Epithelial cell of proximal tubule (primary cell): ENCODE data around the gene THSD7A.

DNA sequence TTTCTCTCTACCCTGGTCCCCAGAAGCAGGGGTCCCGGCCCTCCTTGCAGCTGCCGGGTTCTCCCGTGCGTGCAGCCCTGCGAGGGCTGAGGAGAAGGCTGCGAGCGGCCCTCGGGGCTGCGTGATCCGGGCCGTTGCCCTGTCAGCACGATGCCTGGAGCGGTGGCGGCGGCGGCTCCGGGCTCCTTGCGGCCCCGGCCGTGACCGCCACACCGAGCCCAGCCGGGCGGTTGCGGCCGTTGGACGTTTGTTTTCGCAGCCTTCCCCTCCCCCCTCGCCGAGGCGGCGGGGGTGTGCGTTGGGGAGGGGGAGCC, 254 bp downstream of the GLCCI1 start:
- RAMPAGE, long total RNA, result no peak
- RRBS, result 2% methylated on average over 16 of the region's 33 CpGs

DNA sequence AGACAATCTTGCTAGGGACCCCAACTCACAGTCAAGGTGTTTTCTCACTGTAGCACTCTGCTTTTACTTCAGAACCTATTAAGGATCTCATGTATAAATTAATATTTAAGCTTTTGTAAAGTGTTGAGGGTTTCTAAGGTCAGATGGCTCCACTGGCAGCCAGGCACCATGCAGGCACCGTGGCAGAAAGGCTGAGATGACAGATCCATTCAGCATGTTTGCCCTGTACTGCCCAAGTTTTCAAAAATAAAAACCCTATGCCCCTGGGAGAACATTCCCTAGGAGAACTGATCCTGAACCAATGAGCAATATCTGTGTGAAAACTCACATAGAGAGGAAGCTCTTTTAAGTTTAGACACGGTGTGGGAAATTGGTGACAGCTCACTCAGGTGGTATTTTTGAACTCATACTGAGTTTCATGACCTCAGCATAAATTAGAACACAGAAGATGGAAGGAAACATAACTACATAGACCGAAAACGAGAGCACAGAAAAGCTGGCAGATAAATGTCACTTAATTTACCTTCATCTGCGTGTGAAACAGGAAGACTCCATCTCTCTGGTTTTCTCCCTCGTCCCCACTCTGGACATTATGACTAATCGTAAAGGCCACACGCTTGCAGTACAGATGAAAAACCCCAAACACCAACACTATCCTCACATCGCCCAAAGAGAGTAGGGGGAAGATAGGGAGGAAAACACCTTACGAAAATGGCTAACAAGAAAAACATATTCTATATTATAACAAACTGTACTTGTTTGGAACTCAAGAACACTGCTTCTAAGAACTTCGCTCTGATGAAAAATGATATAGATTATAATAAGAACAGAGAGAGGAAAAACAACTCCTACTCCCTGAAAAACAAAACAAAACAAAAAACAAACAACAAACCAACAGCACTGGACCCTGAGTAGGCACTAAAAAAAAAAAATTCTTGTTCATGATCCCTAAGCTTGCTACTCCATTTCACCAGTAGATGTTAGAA, 127.7 kb downstream of the ICA1 start:
- RAMPAGE, long total RNA, result no peak
- RRBS, result no CpG with 5 or more reads among the region's 11 CpGs

DNA sequence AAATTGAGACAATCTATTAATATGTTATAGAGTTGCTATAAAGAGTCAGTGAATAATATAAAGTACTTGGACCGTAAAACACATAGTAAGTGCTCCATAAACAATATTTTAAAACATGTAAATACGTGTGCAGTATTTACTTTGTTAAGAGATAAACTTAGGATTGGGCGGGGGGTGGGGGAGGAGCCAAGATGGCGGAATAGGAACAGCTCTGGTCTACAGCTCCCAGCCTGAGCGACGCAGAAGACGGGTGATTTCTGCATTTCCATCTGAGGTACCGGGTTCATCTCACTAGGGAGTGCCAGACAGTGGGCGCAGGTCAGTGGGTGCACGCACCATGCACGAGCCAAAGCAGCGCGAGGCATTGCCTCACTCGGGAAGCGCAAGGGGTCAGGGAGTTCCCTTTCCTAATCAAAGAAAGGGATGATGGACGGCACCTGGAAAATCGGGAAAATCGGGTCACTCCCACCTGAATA, 81.8 kb upstream of the NXPH1 start:
- RAMPAGE, long total RNA, result no peak
- RRBS, result no CpG with 5 or more reads among the region's 18 CpGs

DNA sequence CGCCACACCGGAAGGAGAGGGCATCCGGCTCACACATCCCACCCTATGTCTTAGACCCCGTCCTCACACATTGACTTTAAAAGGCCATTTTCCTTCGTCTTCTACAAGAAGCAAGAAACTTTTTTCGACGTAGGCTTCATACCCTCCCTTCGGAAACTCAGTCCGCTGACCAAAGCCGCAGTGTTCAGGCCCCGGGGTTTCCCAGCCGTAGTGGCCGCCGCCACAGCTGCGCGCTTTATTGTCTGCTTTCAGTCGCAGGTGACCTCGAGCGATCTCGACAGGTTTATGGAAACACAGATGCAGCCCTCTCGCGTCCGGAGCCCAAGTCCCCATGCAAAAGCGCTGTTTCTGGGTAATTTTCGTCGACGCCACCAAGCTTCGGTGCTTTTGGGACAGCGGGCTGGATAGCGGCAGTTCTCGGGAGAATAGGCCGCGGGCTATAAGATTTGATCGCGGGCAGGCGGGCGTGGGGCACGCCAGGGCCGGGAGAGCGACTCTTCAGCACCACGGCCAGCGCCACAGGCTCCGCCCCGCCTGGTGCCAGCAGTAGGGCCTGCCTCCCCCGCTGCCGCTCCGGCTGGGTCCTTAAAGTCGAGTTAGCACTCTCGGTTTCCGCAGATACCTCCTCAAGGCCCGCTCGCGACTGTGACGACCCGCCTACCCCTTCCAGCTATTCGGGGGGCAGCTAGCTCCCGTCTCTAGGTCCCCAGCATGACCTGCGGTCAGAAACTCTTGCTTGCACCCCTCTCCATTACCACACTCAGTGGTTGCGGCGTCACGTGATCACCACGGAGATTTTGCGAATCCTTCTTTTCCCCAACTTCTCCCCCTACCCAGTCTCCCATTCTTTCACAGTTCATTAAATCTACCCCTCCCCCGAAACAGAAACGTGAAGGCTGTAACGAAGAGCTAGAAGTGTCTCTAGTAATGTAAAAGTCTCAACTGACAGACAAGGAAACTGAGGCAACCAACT, 9.4 kb downstream of the NXPH1 start:
- RAMPAGE, long total RNA, result no peak
- RRBS, result 2% methylated on average over 7 of the region's 66 CpGs

- RAMPAGE, long total RNA, result no peak
- RRBS, result no CpG with 5 or more reads among the region's 1 CpG
These were observed 202.3 kb downstream of the NXPH1 start for GRCh38 chr7:8635738-8636072.

- RAMPAGE, long total RNA, result no peak
- RRBS, result no CpG with 5 or more reads among the region's 32 CpGs
These were observed 195.5 kb downstream of the THSD7A start for GRCh38 chr7:11636197-11637147.

GRCh38 chr7:11831437-11832646, at the start of gene THSD7A:
Gene THSD7A (minus strand): TSS chr7:11832198.
- RAMPAGE, long total RNA, result no peak
- RRBS, result 5% methylated on average over 7 of the region's 69 CpGs

GRCh38 chr7:12031748-12032072, 179.4 kb upstream of the TMEM106B start:
- RAMPAGE, long total RNA, result no peak

DNA sequence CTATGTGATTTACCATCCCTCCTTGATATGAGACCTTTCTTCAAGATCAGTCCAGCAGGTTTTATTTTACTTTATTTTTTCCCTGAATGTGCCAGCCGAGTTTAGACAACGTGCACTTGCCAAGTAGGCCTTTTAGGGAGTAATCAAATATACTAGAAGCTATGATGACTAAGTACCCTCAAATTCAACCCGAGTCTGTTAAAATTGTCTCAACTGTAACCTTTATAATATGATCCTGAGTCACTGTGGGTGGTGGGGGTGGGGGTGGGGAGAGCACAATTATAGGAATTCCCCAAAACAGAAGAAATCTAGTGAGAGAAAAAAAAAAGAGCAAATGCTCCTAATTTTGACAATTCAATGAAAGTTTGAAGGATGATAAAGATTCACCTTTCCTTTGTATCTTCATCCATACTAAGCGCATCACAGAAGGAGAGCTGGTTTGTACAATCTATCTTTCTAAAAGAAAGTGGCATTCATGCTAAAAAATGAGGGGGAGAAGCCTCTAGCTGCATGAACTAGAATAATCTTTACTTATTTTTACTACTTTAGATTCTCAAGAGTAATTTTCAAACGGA, 32.2 kb downstream of the ARL4A start:
- RAMPAGE, long total RNA, result no peak
- RRBS, result no CpG with 5 or more reads among the region's 5 CpGs

GRCh38 chr7:14241929-14242630, 252.6 kb upstream of the ETV1 start:
- RAMPAGE, long total RNA, result no peak
- RRBS, result no CpG with 5 or more reads among the region's 6 CpGs

DNA sequence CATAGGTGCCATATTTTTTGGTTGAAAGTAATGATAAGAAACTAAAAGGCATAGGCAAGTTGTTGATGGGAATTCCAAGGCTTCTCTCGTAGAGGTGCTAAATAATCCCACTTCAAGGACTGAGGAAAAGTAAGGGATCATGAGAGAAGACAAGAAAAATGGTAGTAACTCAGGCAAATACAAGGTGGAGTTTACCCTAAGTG, 23.9 kb downstream of the AGMO start:
- RAMPAGE, long total RNA, result no peak
- RRBS, result no CpG with 5 or more reads among the region's 1 CpG

DNA sequence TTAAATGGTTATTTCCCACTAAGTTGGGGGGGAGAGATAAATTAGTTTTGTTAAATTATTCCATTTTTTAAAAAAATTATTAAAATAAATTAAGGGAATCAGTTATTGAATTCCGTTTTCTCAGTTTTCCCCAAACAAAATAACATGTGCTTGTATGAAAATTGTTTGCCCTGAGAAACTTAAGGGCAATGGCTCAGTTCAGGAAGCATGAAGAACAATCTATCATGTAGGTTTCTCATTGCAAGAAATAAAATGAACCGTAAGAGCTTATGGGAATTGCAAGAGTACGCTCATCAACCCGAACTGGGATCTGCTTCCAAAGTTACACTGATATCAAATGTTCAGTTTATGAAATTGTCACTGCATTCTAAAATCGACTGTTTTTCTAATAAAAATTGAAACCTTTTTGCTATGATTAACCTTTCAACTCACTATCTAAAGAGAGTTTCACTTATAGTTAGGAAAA, 2.5 kb downstream of the MEOX2 start:
- RAMPAGE, long total RNA, result no peak
- RRBS, result no CpG with 5 or more reads among the region's 5 CpGs

GRCh38 chr7:15780281-15780844, 93.9 kb upstream of the MEOX2 start:
- RAMPAGE, long total RNA, result no peak
- RRBS, result no CpG with 5 or more reads among the region's 2 CpGs

GRCh38 chr7:16264908-16265620, 156.3 kb downstream of the CRPPA start:
- RAMPAGE, long total RNA, result no peak
- RRBS, result no CpG with 5 or more reads among the region's 6 CpGs

DNA sequence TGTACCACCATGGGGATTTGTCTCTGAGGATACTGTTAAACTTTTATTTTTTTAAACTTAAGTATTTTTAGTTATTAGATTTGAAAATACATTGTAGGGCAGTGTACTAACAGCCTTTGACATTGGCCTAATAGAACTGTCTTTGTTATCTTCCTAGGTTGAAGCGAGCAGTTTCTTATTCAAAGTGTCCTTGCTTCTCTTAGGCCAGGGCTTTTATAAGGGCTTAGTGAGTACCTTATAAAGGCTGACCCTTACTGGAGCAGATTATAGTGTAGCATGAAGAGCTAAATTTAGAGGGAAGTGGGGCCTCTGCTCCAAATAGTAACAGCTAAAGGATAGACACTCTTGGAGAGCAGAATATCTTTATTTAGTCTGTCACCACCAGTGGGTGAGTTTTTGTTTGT, 15.9 kb downstream of the BZW2 start:
- RAMPAGE, long total RNA, result no peak
- RRBS, result no CpG with 5 or more reads among the region's 1 CpG

GRCh38 chr7:16755341-16756102, 2.0 kb downstream of the TSPAN13 start:
- RAMPAGE, long total RNA, result no peak
- RRBS, result no CpG with 5 or more reads among the region's 3 CpGs

DNA sequence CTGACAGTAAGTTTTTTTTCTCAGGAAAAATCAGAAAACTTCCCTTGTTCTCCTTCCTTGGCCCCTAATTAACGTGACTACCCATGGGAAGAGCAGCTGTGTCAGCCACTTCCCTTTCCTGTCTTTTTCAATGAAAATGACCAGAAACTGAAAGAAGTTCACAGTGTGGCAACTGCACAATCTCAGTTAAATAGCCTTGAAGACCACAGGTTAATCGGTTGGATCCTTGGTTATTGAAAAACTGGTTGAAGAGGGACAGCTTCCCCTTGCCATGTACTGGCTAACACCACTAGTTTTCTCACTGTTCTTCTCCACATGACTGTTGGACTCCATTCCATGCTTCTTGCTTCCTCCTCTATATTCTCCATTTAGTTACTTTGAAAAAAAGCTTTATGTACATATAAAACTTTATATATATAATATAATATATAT, 148.8 kb upstream of the AGR3 start:
- RAMPAGE, long total RNA, result no peak
- RRBS, result no CpG with 5 or more reads among the region's 2 CpGs

- RAMPAGE, long total RNA, result no peak
- RRBS, result 89% methylated on average over 1 of the region's 10 CpGs
These were observed 199.1 kb upstream of the AHR start for GRCh38 chr7:17099263-17099920.

GRCh38 chr7:17233964-17235207, 64.1 kb upstream of the AHR start:
- RAMPAGE, long total RNA, result no peak
- RRBS, result no CpG with 5 or more reads among the region's 12 CpGs

- RAMPAGE, long total RNA, result no peak
- RRBS, result no CpG with 5 or more reads among the region's 11 CpGs
These were observed 941 bp downstream of the AHR start for GRCh38 chr7:17299406-17299779.